ENCODE data around the genes PTGES and FNBP1.

GRCh38 chr9:129597719-129598456 is 23.0 kb downstream of the C9orf50 start:
- PRO-cap, 2 experiments = no peak in any of the 2 experiments

GRCh38 chr9:129603741-129604469 is 17.0 kb downstream of the C9orf50 start:
- PRO-cap, 2 experiments = no peak in any of the 2 experiments

DNA sequence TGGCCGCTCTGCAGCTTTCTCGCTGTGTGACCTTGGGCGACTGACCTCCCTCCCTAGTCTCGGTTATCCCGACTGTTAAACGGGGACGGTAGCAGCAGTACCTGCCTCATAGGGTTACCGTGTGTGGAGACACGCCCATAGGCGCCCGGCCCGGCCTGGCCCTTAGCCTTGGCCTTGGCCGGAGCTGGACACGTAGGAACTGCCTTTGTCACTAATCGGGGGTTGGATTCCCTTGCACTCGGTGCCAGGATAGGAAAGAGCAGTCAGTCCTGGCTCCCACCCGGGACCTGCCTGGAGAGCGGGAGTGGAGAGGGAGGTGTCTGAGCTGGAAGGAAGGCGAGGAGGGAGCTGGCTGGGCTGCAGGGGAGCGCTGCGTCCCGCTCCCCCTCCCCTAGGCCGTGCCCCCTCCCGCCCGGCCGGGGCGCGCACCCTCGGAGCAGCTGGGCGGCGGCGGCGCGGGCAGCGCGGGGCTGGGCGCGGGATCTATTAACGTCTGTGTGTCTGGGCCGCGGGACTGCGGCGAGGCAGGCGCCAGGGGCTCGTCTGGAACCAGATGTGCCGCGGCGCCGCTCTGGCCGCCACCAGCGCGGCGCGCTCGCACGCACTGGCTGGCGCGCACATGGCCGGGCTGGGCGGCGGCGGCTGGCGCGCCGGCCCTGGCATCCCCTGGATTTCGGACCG is 31.6 kb downstream of the PRRX2 start:
- PRO-cap, 2 experiments = no peak in any of the 2 experiments

GRCh38 chr9:129752836-129753407 is at the start of gene PTGES:
PTGES (minus strand) TSS chr9:129753042.
- PRO-cap, 2 experiments = no peak in any of the 2 experiments

DNA sequence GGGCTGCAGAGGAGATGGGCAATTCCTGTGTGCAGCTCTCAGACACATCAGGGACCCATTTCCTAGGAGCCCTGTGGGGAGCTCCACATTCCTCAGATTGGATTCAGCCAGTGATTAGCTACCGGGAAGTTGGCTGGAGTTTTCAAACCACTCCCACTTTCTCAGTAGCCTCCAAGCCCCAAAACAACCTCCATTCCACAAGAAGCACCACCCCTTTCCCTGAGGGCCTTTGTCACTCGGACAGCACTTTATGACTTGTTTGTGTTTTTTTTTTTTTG is 9.2 kb upstream of the PTGES start:
- PRO-cap, 2 experiments = no peak in any of the 2 experiments

- PRO-cap, 2 experiments = peak in 2 of 2 experiments; most common plus-strand start chr9:129890167 (in 1); most common minus-strand start chr9:129890555 (in 2)
Observed at GRCh38 chr9:129890025-129891110, 55.1 kb downstream of the USP20 start.

- PRO-cap, 2 experiments = peak in 1 of 2 experiments; most common plus-strand start chr9:129930999 (in 1); most common minus-strand start chr9:129930872 (in 1)
Observed at GRCh38 chr9:129930521-129931243, 95.4 kb downstream of the USP20 start.

GRCh38 chr9:129962686-129963720 is 80.0 kb downstream of the FNBP1 start:
- PRO-cap, 2 experiments = peak in 2 of 2 experiments; most common plus-strand start chr9:129963564 (in 2); most common minus-strand start chr9:129963182 (in 2)

DNA sequence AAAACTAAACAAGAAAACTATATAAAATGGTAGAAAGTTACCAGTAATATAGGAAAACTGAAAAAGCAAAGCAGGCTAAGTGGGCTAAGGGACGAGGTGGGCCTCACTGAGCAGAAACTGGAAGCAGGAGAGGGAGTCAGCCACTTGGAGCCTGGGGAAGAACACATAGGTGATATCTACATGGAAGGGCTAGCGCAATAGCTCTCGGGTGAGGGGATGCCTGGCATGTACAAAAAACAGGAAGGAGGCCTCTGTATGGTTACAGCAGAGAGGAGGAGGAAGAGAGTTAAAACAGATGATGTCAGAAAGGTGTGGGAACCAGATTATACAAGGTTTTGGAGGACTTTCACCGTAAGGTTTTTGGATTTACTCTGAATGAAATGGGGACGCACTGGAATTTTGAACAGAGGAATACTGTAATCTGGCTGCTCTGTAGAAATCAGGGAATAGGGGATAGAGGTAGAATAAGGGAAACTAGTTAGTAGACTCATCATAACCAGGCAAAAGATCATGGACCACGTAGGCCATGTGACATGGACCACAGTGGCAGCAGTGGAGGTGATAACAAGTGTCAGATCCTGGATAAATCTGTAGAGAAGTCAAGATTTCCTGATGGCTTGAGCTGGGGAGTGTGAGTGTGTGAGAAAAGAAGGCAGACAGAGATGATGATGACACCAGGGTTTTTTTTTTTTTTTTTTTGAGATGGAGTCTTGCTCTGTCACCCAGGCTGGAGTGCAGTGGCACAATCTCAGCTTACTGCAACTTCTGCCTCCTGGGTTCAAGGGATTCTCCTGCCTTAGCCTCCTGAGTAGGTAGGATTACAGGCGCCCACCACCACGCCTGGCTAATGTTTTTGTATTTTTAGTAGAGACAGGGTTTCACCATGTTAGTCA is 52.5 kb downstream of the FNBP1 start:
- PRO-cap, 2 experiments = peak in 2 of 2 experiments; most common plus-strand start position 352 of the sequence (in 2); most common minus-strand start position 231 of the sequence (in 2)

DNA sequence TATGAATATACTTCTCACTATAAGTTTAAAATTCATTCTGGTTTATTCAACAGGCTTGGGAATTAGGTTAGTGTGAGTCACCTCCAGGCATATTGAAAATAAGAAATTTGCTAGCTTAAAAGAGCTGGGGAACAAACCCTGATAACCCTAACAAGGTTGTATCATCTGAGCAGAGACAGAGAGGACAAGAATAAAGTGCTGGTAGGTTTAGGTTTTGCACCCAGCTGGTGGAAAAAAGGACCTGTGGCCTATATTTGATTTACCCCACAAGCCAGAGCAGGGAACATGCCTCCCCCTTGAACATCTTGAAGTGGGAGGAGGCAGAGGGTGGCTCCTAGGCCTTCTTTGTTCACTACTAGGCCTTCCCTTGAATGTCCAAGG is 12.3 kb downstream of the FNBP1 start:
- PRO-cap, 2 experiments = no peak in any of the 2 experiments

GRCh38 chr9:130042831-130043929 is at the start of gene FNBP1:
FNBP1 (minus strand) TSS chr9:130043189.
- PRO-cap, 2 experiments = peak in 2 of 2 experiments; most common plus-strand start chr9:130043347 (in 1); most common minus-strand start chr9:130043167 (in 2)

GRCh38 chr9:130043930-130044246 is 899 bp upstream of the FNBP1 start:
- PRO-cap, 2 experiments = no peak in any of the 2 experiments

DNA sequence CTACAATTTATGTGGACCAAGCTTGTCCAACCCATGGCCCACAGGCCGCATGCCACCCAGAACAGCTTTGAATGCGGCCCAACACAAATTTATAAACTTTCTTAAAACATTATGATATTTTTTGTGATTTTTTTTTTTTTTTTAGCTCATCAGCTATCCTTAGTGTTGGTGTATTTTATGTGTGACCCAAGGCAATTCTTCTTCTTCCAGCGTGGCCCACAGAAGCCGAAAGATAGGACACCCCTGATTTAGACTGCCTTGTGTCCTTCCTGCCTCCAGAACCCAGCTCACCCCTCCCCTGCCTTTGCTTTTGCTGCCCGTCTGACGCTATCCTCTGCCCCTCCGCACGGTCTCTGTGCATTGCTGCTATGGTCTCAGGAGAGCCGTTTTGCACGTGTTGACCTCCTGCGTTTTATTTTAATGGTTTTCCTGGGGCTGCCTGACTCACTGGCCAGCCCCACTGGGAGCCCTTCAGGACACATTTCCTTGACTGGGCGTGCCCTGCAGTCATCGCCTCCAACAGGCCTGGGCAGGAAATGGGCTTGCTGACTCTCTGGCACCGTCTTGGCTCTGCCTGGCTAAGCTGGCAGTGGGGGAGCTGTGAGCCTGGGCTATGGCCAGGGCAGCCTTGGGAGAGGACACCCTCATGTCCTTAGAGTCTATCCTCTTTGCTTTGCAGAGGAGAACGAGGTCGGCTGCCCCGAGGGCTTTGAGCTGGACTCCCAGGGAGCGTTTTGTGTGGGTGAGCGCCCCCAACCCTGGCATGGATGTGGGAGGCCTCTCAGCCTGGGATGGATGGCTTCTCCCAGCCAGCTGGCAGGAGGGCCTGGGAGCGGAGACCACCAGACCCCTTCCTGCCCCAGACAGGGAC is 17.9 kb upstream of the ASS1 start:
- PRO-cap, 2 experiments = no peak in any of the 2 experiments

DNA sequence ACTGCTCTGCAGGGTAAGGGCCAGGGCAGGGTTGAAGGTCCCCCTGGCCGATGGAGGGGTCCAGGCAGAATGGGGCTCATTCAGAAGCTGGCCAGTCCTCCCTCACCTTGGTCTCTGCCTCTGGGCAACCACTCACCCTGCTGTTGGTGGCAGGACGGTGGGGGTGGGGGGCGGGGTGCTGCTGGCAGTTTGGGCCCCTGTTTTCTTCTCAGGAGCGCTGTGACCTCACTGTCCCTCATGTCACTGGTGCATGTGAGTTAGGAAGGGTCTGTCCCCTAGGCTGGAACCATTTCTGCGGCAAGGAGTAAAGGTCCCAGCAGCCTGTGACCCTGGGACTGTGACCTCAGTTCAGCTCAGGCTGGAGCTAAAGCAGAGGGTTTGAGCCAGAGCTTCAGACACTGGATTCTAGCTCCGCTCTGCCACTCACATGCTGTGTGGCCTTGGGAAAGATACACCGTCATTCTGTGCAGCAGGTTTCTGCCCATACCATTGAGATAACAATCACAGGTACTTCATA is 1.8 kb upstream of the ASS1 start:
- PRO-cap, 2 experiments = no peak in any of the 2 experiments

DNA sequence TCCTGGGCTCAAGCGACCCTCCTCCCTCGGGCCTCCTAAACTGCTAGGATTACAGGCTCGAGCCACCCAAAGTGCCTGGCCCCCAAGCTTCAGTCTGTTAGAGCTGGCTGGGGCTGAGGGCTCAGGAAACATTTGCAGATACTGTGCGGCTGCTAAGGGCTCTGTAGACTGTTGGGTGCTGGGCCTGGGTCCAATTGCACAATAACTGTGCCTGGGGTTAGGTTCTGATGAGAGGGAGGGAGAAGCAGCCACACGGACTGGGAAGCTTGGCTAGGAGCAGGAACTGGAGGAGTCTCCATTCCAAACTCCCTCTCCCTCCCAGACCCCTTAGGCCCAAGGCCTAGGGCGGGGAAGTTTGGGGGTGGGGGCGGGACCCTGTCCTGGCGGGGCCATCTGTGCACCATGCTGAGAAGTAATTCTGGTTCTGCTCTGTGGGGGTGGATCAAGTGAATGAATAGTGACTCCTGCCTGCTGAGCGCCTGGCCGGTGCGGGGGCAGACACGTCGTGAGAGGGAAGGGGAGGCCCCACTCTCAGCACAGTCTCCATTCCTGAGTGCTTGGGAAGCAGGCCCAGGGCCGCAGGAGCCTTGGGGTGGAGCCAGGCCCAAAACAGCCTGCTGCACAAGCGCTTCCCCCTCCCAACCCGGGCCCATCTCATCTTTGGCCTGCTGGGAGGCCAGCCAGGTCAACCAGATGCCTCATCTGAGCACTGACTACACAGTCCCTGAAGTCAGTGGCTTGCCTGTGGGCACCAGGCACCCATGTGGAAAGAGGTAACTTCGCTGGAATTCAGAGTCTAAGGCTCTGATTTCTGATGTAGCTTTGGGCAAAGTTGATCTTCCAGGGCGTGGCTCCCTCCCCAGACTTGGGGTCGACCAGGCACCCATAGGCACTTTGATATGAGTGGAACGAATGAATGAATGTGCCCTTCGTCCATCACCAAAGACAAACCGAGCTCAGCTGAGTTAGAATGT is 1.6 kb downstream of the ASS1 start:
- PRO-cap, 2 experiments = no peak in any of the 2 experiments

- PRO-cap, 2 experiments = no peak in any of the 2 experiments
Observed at GRCh38 chr9:130447883-130448576, 3.3 kb downstream of the ASS1 start.

GRCh38 chr9:130549116-130549553 is 30.2 kb upstream of the FUBP3 start:
- PRO-cap, 2 experiments = no peak in any of the 2 experiments

DNA sequence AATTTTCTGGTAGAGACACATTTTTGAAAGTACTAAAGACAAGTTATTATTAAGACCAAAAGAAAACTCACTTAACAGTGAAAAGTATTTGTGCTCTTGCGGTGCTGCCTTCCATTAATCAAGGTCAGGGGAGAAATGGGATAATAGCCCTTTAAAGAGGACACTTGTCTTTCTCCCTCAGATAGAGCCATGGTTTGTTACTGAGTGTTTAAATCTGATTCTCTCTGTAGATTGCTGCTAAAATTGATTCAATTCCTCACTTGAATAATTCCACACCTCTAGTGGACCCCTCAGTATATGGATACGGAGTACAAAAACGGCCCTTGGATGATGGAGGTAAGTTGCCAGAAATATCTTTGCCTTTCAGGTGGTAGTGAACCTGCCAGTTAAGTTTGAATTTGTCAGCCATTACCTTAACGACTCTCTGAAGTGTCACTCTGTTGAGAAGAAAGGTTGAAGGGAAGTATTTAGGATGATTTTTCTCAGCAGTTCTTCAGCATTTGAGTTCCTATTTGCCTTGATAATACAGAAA is 15.9 kb downstream of the FUBP3 start:
- PRO-cap, 2 experiments = no peak in any of the 2 experiments

DNA sequence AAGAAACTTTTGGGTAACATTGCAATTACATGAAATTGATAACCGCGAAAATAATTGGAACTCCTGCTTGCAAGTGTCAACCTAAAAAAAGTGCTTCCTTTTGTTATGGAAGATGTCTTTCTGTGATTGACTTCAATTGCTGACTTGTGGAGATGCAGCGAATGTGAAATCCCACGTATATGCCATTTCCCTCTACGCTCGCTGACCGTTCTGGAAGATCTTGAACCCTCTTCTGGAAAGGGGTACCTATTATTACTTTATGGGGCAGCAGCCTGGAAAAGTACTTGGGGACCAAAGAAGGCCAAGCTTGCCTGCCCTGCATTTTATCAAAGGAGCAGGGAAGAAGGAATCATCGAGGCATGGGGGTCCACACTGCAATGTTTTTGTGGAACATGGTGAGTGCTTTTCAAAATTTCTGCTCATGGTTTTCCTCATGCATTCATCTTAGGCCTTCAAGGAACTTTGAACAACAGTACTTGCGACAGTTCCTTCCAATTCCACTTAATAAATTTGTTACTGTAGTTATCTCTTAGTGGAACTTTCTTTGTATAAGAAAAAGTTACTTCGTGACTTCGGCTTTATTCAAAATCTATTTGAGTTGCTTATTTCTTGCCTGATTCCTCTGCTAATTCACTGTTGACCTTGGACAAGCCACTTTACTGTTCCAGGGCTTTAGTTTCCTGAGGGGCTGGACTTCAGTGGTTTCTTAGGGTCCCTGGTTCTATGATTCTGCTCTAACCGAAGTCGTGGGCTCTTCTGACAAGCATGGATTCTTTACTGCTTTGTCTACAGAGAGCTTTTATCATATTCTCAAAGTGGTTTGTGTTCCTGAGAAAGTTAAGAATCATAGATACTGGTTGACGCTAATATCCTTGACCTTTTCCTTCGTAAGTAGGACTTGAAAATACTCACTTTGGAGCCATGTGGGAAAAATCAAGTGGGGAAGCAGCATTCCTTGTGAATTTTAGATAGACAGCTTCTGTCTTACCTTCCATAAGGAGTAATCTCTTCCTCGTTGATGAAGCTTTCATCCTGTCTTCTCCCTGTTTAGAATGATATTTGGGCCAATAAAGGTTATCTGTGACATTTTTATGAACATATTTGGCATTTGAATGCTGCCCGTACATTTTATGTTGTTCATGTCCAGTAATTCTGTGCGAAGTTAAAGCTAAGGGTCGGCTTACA is 20.9 kb downstream of the EXOSC2 start:
- PRO-cap, 2 experiments = no peak in any of the 2 experiments

DNA sequence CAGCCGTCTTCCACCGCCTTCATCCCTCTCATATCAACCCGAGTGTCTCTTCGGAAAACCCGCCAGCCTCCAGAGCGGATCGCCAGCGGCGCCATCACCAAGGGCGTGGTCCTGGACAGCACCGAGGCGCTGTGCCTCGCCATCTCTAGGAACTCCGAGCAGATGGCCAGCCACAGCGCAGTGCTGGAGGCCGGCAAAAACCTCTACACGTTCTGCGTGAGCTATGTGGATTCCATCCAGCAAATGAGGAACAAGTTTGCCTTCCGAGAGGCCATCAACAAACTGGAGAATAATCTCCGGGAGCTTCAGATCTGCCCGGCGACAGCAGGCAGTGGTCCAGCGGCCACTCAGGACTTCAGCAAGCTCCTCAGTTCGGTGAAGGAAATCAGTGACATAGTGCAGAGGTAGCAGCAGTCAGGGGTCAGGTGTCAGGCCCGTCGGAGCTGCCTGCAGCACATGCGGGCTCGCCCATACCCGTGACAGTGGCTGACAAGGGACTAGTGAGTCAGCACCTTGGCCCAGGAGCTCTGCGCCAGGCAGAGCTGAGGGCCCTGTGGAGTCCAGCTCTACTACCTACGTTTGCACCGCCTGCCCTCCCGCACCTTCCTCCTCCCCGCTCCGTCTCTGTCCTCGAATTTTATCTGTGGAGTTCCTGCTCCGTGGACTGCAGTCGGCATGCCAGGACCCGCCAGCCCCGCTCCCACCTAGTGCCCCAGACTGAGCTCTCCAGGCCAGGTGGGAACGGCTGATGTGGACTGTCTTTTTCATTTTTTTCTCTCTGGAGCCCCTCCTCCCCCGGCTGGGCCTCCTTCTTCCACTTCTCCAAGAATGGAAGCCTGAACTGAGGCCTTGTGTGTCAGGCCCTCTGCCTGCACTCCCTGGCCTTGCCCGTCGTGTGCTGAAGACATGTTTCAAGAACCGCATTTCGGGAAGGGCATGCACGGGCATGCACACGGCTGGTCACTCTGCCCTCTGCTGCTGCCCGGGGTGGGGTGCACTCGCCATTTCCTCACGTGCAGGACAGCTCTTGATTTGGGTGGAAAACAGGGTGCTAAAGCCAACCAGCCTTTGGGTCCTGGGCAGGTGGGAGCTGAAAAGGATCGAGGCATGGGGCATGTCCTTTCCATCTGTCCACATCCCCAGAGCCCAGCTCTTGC is 11.0 kb downstream of the QRFP start:
- PRO-cap, 2 experiments = no peak in any of the 2 experiments